A549 (cell line): ENCODE measurements around a stretch of chr2.

GRCh38 chr2:216663794-216664467, 30.7 kb downstream of the IGFBP2 start:
- PRO-cap = no peak
CAGE:
- cytosol, long polyA plus RNA = no peak
- long polyA plus RNA = no peak
- nucleus, long polyA plus RNA = no peak

DNA sequence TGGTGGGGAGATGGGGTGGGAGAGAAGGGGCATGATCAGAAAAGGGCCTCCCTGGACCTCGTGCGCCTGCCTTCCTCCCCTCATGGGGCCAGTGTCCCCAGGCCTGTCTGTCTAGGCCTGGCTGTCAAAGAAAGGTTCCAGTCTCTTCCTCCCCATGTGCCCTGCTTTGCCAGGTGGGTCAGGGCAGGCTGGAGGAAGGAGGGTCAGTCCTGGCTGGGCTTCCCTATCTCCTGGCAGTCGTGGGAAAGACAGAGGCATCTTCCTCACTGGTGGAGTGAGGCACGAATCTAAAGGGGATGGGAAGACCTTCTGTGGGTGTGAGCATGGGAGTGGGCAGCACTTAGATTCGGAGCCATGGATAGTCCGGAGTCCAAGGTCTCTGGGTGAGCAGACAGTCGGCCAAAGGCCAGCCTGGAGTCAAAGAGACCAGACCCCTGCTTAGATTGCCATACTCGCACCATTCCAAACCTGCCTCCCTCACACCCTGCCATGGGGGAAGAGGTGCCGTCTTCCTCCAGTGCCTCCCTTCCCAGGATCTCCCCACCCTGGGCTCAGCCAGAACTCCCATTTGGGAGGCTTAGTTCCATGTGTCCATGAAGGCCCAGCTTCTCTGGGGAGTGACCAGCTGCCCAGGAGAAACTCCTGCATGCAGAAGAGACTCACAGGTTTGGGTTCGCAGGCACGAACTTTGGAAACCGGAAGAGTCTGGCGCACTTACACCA, 21.9 kb downstream of the IGFBP5 start:
- PRO-cap = no peak
CAGE:
- cytosol, long polyA plus RNA = no peak
- long polyA plus RNA = no peak
- nucleus, long polyA plus RNA = no peak

DNA sequence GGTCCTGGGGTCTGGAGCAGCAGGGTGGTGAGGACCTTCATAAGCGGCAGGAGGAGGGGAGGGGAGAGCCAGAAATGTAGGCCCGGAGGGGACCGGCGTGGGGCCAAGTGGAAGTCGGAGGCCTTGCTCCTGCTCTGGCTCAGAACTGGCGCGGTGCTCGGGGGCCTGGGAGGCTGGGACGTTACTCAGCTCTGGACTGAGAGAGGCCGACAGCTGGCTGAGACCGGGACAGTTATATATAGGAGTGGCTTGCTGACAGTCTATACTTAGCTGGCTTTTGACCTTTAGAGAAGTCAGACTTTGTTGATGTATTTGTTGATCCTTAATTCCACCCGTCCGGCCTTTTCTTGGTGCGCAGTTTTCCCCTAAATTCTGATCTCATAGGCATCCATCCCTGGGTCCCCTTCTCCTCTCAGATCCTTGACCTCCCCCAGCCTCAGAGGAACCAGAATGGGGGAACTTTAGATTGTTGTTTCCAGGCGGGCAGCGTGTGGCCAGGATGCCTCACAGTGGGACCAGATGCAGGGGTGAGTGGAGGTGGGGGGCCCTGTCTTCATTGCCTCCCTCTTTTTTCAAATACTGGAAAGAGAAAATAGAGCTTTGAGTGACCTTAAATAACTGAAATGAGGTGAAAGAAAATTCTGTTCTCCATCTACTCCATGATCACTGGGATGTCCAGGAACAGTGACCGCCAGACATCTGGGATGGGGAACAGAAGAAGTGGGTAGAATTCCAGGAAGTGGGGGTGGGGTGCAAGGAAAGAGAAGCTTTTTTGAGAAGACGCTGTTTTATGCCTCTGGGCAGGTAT, 15.5 kb downstream of the IGFBP5 start:
- PRO-cap = no peak
CAGE:
- cytosol, long polyA plus RNA = no peak
- long polyA plus RNA = no peak
- nucleus, long polyA plus RNA = no peak

DNA sequence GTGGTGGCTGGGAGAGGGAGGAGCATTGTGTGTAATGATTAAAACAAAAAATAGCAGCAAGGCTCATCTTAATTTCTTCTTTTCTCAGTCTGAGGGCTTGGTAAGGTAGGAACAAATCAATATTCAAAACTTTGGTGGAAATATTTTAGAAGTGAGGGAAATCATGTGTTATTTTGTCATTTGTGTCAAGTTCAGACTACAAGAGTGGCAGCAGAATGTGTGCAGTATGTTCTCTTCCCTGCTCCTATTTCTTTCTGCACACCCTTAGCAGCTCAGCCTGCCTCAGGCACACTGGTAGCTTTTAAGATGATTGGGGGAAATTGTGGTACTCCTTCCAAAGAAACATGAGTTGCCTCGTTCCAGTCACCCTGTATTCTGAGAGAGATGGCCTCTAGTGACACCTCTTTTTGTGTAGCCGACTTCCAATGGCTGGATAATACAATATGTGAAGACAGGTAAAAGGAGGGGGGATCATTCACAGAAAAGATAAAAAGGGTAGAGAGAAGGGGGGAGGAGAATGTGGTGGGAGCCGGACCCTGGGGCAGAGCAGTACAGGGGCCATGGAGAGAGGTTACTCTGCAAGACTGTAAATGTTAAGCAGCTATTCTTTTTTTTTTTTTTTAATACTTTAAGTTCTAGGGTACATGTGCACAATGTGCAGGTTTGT, 1.9 kb upstream of the IGFBP5 start:
- PRO-cap = no peak
CAGE:
- cytosol, long polyA plus RNA = no peak
- long polyA plus RNA = no peak
- nucleus, long polyA plus RNA = no peak

- PRO-cap = no peak
CAGE:
- cytosol, long polyA plus RNA = no peak
- long polyA plus RNA = no peak
- nucleus, long polyA plus RNA = no peak
Observed at GRCh38 chr2:216698795-216699378, 3.5 kb upstream of the IGFBP5 start.

- PRO-cap = no peak
CAGE:
- cytosol, long polyA plus RNA = no peak
- long polyA plus RNA = no peak
- nucleus, long polyA plus RNA = no peak
Observed at GRCh38 chr2:216880570-216881243, 20.8 kb upstream of the TNP1 start.

DNA sequence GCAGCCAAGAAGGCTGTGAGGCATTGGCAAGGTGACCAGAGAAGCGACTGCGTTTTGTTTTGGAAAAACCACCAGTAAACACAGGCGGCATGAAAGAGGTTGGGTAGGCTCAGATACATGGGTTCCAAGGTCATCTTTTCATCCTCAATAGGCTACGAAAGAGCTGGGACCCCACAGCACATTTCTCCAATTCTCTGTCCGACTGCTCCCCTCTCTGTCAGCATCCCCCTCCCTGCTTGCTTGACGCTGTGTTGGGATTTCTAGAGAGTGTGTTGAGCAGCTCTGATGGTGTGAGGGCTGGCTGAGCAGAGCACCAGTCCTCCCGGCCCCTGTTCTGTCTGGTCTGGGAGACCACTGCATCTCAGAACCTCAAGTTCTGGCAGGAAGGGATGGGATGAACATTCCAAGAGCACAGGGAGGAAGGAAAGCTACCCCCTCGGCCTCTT, 74.0 kb upstream of the TNP1 start:
- PRO-cap = no peak
CAGE:
- cytosol, long polyA plus RNA = no peak
- long polyA plus RNA = no peak
- nucleus, long polyA plus RNA = no peak

GRCh38 chr2:217412598-217413071, 552.8 kb upstream of the TNP1 start:
- PRO-cap = no peak
CAGE:
- cytosol, long polyA plus RNA = no peak
- long polyA plus RNA = no peak
- nucleus, long polyA plus RNA = no peak

DNA sequence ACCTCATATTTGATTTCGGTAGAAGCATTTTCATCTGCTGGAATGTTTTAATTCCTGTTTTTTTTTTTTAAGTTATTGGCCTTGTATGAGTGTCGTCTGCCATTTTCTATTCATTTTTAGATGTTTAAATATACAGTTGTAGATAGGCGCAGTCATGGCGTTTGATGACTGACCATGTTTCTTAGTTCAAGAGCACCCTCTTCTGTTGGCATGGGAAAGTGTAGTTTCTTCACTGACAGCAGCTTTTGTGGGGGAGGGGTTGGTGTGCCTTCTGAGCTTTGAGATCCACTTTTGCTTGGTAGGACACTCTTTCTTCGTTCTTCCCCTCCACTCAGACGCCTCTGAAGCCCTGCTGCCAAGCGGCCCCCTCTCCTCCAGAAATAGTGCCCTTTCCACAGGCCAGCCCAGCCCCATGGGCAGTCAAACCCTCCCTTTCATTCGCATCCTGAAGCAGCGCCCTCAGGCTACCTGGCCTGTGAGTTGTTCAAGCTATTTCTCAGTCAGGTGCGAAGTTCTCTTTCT, 492.0 kb downstream of the TNS1 start:
- PRO-cap = no peak
CAGE:
- cytosol, long polyA plus RNA = no peak
- long polyA plus RNA = no peak
- nucleus, long polyA plus RNA = no peak

- PRO-cap = no peak
CAGE:
- cytosol, long polyA plus RNA = no peak
- long polyA plus RNA = no peak
- nucleus, long polyA plus RNA = no peak
Observed at GRCh38 chr2:217555457-217555743, 447.4 kb downstream of the TNS1 start.

GRCh38 chr2:217650685-217651523, 351.9 kb downstream of the TNS1 start:
- PRO-cap = no peak
CAGE:
- cytosol, long polyA plus RNA = no peak
- long polyA plus RNA = no peak
- nucleus, long polyA plus RNA = no peak

DNA sequence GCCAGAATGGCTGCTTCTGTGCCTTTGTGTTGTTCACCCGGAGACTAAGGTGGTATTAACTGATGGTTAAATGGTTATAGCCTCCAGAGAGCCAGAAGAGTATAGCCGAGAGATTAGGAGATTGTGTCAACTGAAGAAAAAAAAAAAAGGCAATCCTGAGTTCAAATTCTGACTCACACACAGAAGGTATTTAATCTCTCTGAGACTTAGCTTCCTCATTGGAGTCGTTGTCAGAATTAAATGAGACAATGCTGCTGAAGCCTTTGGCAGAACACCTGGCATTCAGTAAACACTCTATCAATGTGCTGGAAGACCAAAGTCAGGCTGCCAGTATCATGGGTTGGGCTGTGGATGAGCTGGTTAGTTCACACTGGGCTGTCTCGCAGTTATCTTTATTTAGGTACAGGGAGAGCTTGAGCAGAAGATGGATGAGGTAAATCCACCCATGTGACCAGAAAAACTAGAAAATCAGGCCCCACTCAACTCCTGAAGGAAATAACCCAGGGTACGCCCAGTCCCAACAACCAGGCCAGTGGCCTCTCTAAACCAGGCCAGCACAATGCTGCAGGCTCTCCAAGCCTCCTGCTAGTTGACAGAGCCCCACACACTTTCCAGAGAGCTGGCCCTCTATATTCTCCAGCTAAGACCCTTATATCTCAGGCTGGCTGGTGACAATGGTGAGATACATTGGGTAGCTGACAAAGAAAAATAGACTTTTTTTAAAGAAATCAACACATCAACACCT, 330.4 kb downstream of the TNS1 start:
- PRO-cap = no peak
CAGE:
- cytosol, long polyA plus RNA = no peak
- long polyA plus RNA = no peak
- nucleus, long polyA plus RNA = no peak

DNA sequence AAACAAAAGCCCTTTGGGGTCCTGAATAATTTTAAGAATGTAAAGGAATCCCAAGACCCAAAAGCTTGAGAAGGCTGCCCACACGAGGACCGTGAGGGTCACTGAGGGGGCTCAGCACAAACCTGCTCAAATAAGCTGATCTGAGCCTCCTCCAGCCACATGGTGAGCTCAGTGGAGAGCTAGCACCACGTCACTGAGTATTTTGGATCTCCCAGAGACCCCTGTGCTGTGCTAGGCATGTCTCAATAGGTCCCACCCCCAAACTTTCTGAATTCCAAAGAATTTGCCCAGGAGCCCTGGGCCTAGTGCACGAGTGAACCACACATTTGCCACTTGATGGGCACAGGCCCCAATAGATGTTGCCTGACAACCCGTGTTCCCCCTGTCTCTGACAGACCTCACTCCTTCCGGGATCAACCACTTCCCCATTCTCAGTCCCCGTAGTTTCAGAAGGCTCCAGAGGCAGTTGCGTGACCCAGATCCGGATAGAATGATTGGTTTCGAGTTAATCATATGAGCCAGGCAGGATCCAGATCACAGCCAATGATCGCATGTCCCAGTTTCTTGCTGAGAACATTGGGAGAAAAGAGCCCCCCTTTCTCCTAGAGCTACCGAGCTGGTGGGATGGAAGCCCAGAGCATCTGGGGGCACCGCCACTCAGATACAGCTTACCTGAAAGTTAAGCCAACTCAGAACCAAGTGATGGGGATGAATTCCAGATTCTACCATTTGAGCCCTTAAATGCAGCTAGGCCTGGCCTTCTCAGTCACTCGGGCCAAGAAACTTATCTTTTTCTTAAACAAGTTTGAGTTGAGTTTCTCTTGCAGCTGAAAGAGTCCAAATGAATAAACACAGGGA, 203.8 kb downstream of the TNS1 start:
- PRO-cap = no peak
CAGE:
- cytosol, long polyA plus RNA = no peak
- long polyA plus RNA = no peak
- nucleus, long polyA plus RNA = no peak

DNA sequence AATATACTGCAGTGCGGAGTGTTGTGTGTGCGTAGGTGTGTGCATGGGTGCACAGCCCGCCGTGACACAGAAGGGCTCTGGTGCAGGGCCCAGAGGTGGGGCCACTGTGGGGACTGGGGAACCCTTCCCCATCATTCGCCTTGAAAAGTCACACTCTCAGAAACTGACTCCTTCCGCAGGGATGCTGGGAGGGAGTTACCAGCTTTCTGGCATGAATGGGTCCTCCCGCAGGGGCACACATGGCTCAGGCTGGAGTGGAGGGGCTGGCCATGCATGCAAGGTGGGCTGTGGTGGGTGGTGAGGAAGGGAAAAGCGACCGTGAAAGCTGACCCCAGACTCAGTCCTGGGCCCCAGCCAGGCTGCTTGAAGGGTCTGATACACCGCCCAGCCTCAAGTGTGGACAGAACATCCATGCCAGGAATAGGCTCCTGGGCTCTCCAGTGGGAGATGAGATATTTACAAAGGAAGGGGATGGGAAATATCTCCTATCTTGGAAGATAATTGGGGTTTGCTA, 201.1 kb downstream of the TNS1 start:
- PRO-cap = no peak
CAGE:
- cytosol, long polyA plus RNA = no peak
- long polyA plus RNA = no peak
- nucleus, long polyA plus RNA = no peak

DNA sequence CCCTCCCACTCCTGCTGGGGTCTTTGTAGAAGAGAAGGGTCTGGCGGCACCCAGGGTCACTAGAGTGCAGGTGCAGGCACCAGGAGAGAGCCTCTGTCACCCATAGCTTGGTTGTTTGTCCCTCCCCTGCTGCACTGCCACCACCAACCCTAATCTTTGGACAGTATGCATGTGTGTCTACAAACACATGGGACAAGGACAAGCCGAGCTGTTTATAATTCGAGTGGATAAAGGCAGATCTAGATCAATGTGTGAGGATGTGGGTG, 199.3 kb downstream of the TNS1 start:
- PRO-cap = no peak
CAGE:
- cytosol, long polyA plus RNA = no peak
- long polyA plus RNA = no peak
- nucleus, long polyA plus RNA = no peak

- PRO-cap = no peak
CAGE:
- cytosol, long polyA plus RNA = no peak
- long polyA plus RNA = no peak
- nucleus, long polyA plus RNA = no peak
Observed at GRCh38 chr2:217813023-217814036, 189.5 kb downstream of the TNS1 start.

DNA sequence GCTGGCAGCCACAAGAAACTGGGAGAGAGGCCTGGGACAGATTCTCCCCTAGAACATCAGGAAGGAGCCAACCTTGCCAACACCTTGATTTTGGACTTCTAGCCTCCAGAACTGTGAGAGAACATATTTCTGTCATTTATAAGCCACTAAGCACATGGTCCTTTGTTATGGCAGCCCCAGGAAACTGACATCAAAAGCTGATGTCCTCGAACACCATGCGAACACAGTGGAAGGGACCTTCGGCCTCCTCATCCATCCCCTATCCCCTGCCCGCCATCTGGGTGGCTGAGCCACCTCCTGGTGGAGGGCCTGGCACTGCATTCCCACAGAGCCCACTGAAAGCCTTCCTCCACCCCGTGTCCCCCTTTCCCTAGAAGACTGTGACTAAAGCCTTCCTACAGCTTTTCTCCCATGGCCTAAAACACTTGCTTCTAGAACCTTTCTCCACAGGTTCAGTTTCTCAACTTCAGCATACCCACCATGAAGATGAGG, 187.5 kb downstream of the TNS1 start:
- PRO-cap = no peak
CAGE:
- cytosol, long polyA plus RNA = no peak
- long polyA plus RNA = no peak
- nucleus, long polyA plus RNA = no peak

GRCh38 chr2:217822174-217822477, 180.7 kb downstream of the TNS1 start:
- PRO-cap = no peak
CAGE:
- cytosol, long polyA plus RNA = no peak
- long polyA plus RNA = no peak
- nucleus, long polyA plus RNA = no peak

DNA sequence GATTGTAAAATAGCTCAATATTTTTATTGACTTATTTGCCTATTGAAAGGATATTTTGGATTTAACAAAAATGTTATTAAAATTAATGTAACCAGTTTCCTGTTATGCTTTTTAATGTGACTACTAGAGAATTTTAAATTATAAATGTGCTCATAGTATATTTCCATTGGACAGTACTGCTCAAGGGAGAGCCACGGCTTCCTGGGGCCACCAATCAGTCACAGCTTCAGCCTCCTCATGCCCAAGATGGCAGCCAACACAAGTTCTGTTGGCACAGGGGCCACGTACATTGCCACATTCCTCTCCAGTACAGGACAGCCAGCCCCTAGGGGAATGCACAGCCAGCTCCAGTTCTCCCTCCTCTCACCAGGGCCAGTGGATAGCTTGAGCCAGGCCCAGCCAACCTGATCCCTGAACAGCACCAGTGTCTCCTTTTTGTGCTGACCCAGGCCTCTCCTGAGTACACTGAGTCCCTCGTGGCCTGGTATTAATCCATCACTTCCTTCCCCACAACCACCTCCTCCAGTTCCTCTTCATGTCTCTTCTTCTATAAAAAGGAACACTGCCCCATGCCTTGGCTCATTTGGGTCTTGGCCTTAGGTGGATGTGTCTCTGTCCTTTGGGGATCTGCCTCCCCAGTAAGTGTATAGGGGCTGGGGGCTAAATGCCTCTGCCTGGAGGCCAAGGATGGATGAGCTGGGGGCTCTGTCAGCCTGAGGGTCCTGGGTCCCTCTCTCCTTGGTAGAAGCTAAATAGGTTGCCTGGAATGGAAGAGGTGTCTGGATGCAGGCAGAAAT, 168.7 kb downstream of the TNS1 start:
- PRO-cap = no peak
CAGE:
- cytosol, long polyA plus RNA = no peak
- long polyA plus RNA = no peak
- nucleus, long polyA plus RNA = no peak

- PRO-cap = no peak
CAGE:
- cytosol, long polyA plus RNA = no peak
- long polyA plus RNA = no peak
- nucleus, long polyA plus RNA = no peak
Observed at GRCh38 chr2:217848734-217849116, 154.1 kb downstream of the TNS1 start.